Colon Carcinoma Metastatic in the Brain (tissue), 2 donors: ENCODE data around the gene BTBD1.

DNA sequence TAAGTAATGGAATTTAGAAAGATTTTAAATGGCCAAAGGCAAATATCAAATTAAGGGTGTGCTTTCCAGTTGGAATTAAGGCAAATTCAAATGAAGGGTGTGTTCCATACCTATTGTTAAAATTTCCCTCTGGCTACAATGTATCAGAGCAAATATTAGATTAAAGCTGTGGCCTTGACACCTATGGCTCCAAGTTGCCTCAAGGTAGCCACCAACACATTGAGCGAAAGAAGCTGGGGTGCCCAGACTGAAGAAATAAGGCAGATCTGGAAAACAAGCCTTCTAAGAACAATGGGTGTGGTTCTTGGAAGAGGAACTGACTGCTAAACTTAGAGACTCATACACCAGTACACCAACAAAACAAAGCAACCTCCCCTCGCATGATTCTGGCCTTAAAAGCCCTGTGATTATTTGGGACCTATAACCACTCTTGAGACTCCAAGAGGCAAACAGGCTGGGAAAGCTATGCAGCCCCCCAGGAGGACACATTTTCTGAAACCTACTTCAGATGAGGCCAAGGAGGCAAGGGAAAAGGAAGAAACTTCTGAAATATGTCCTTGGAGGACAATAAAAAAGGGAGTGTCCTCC is 29.4 kb upstream of the IL16 start:
- PRO-cap, 2 experiments, result no peak in any of the 2 experiments

DNA sequence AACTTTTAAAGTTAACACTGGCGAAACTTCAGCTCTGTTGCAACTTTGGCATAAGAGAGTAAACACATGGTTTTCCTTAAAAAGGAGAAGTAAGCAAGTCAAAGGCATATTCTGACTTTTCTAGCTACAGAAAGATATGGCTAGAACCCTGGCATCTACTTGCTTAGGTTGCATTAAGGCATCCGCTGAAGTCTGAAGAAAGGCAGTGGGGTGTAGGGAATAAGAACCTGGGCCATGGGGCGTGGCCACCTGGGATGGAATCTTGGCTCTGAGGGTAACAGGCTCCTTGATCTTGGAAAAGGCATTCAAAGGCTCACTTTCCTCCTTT is 13.2 kb upstream of the IL16 start:
- PRO-cap, 2 experiments, result no peak in any of the 2 experiments

- PRO-cap, 2 experiments, result no peak in any of the 2 experiments
These were observed 28.4 kb downstream of the IL16 start for GRCh38 chr15:81224774-81225804.

GRCh38 chr15:81274631-81275375 is 49.1 kb downstream of the STARD5 start:
- PRO-cap, 2 experiments, result no peak in any of the 2 experiments

- PRO-cap, 2 experiments, result no peak in any of the 2 experiments
These were observed 39.6 kb downstream of the STARD5 start for GRCh38 chr15:81284349-81284755.

DNA sequence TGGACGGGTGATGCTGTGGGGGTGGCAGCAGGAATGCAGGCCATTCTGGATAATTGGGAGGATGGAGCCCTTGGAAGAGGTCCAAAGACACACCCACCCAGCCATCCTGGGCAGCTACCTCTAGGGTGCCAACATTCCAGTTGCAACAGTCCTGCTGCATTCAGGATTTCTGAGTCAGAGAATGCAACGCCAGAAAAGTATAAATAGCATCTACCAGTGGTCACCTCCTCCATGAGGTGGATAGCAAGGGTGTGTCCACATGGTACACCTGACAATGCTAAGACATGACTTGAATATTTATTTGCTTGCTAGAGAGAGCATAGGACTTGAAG is 26.7 kb downstream of the STARD5 start:
- PRO-cap, 2 experiments, result no peak in any of the 2 experiments

DNA sequence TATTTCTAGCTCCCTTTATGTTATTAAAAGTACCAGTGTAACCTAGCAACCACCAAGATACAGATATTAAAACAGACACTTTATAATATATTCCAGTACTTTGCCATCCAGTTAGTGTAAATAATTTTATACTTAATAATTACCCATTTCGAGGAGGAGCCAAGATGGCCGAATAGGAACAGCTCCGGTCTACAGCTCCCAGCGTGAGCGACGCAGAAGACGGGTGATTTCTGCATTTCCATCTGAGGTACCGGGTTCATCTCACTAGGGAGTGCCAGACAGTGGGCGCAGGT is 248.1 kb downstream of the MEX3B start:
- PRO-cap, 2 experiments, result no peak in any of the 2 experiments

GRCh38 chr15:82088837-82089103 is 43.0 kb upstream of the MEX3B start:
- PRO-cap, 2 experiments, result no peak in any of the 2 experiments

- PRO-cap, 2 experiments, result no peak in any of the 2 experiments
These were observed 66.7 kb downstream of the EFL1 start for GRCh38 chr15:82195744-82196246.

DNA sequence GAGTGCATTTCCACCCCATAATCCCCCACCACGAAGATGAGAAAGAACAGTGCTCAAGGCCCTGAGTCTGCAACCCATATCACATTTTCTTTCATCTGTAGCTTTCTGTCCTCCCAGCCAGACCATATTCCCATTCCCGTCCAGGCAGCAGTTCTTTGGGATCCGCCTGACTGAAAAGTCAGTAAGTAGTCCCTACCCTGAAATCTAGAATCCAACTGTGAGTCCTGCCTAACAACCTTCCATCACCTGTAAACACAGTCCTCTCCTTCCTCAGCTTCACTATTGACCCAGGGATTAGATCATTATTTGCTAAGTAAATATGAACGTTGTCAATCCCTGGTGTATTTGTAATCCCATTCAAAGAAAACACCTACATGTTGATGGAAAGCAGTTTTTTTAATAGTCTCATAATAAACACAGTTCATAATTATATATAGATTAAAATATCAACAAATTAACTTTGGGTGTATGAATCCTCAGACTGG is 682 bp downstream of the SAXO2 start:
- PRO-cap, 2 experiments, result peak in 1 of 2 experiments; most common minus-strand start position 177 of the sequence (in 1)

GRCh38 chr15:82372053-82373193 is 23.1 kb upstream of the GOLGA6L10 start:
- PRO-cap, 2 experiments, result no peak in any of the 2 experiments

DNA sequence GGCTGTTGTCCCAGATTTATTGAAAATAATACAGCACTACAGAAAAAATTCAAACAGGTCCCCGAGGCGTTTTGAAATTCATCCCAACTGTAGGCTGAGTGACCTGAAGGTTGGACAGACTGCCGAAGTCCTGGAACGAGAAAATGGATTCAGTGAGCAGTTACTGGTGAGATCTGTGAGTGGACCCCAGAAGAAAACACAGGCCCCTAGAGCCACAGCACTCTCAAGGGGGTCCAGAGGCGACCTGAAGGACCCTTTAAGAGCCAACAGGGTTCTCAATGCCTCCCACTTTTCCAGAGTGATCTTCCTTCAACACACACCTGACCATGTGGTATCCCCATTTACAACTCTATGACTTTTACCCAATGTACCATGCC is 3.5 kb downstream of the RPS17 start:
- PRO-cap, 2 experiments, result no peak in any of the 2 experiments

- PRO-cap, 2 experiments, result no peak in any of the 2 experiments
These were observed 850 bp downstream of the RPS17 start for GRCh38 chr15:82539485-82539729.

DNA sequence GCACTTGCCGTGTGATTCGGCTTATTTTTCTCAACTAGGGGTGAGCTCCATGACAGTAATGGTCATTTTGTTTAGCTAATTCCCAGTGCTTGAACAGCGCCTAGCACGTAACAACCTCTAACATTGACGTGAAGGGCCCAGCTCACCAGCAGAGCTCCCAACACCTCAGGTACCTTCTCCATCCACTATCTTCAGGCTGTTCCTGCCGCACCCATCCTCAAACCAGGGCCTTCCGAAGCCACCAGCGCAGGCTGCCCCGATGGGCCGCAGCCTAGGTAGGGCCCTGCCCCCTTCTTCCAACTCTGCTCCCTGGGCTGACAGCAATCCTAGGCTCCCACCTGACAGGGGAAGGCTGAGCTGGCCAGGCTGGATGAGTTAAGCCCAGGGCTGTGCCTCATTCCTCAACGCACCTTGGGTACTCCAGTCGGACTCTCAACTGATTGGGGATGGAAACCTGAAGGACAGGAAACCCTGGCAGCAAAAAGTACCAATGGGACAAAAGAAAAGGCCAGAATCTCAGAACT is 824 bp upstream of the RPS17 start:
- PRO-cap, 2 experiments, result no peak in any of the 2 experiments

DNA sequence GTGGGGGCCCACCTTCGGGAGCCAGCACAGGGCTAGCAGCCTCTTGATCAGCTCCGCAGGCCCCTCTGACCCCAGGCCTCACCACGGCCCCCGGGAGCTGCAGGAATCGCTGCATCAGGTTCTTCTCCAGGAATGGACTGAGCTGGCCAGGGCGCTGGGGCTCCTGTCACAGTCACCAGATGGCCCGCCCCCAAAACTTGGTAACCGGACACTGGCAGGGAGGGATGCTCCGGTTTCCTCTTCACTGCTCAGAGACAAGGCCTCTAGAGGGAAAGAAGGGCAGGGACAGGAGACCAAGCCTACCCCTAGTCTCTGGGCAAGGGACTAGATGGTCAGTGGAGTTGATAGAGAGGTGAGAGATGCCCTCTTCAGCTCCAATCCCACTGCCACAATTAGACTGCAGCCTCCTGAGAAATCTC is 9.9 kb downstream of the AP3B2 start:
- PRO-cap, 2 experiments, result no peak in any of the 2 experiments

GRCh38 chr15:82749975-82750819 is 40.5 kb upstream of the AP3B2 start:
- PRO-cap, 2 experiments, result peak in 2 of 2 experiments; most common plus-strand start chr15:82750575 (in 2); most common minus-strand start chr15:82750425 (in 2)

DNA sequence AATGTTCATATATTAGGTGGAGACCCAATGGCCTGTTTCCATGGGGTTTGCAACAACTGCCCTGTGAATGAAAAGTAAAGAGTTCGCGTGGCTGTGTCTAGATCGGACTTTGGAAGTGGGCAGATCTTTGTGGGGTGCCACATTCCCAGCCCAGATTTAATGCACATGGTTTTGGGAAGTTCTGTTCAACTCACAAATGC is 22.5 kb downstream of the WHAMM start:
- PRO-cap, 2 experiments, result no peak in any of the 2 experiments

GRCh38 chr15:82935715-82936699 is 16.5 kb downstream of the HOMER2 start:
- PRO-cap, 2 experiments, result no peak in any of the 2 experiments

DNA sequence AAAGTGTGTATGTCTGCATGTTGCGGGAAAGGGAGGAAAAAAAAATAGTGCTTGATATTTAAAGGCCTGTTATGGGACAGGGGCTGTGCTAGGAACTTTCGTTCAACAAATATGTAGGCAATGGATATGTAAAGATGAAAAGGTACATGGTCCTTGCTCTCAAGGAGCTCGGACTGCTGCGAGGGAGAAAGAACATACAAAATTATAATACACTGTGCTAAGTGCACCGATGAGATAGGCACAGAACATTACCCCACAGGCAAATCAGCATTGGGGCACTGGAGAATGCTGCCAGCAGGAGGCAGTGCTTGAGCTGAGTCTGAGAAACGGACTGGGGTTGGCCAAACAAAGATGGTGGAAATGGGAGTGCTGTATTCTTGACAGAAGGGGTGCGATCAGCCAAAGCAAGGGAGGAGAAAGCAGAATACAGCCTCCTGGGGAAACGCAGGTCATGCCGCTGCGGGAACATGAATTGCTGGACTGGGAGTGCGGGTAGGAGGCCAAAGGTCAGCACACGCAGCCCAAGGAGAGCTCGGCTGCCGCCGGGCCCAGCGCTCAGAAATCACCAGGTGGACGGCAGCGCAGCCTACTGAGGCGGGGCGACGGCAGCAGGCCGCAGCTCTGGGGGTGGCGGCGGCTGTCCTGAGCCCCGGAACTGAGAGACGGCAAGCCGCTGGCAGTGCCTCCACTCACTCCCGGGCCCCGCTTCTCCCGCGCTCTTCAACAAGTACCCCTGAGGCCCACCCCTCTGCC is 540 bp downstream of the C15orf40 start:
- PRO-cap, 2 experiments, result peak in 2 of 2 experiments; most common plus-strand start position 652 of the sequence (in 2); most common minus-strand start position 654 of the sequence (in 1)

DNA sequence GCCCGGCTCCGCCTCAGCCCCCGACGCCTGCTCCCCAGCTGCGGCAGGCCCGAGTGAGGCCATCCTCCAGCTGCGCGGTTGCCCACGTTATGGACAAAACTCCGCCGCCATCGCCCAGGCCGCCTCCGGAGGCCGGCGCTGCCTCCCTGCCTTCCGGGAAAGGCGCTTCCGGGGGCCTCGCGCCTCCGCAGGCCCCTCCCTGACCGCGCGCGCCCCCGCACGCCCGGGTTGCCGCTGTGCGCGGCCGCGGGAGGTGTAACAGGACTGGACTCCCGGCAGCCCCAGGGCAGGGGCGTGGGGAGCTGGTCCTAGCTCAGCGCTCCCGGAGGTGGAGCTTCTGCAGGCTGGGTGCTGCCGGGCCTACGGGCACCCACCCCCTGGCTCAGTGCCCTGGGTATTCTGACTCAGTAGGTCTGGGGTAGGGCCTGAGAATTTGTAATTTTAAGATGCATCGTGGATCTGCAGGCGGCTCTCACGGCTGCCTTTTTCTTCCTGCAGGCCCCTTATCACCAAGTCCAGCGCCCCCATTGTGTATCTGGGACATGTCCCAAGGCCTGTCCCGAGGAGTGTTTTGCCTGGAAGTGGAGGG is at the start of gene BTBD1:
Gene BTBD1 (minus strand): TSS at position 164 of the 589 bp plus-strand sequence.
- PRO-cap, 2 experiments, result peak in 2 of 2 experiments; most common plus-strand start position 316 of the sequence (in 2); most common minus-strand start position 127 of the sequence (in 1)